Aortic smooth muscle cell (primary cell): Measurements from ENCODE around the genes TEAD3 and ARMC12.

- RRBS, result no CpG with 5 or more reads among the region's 5 CpGs
These were observed 17.1 kb downstream of the PPARD start for GRCh38 chr6:35359327-35359911.

- RRBS, result no CpG with 5 or more reads among the region's 17 CpGs
These were observed 20.8 kb downstream of the PPARD start for GRCh38 chr6:35362667-35364003.

DNA sequence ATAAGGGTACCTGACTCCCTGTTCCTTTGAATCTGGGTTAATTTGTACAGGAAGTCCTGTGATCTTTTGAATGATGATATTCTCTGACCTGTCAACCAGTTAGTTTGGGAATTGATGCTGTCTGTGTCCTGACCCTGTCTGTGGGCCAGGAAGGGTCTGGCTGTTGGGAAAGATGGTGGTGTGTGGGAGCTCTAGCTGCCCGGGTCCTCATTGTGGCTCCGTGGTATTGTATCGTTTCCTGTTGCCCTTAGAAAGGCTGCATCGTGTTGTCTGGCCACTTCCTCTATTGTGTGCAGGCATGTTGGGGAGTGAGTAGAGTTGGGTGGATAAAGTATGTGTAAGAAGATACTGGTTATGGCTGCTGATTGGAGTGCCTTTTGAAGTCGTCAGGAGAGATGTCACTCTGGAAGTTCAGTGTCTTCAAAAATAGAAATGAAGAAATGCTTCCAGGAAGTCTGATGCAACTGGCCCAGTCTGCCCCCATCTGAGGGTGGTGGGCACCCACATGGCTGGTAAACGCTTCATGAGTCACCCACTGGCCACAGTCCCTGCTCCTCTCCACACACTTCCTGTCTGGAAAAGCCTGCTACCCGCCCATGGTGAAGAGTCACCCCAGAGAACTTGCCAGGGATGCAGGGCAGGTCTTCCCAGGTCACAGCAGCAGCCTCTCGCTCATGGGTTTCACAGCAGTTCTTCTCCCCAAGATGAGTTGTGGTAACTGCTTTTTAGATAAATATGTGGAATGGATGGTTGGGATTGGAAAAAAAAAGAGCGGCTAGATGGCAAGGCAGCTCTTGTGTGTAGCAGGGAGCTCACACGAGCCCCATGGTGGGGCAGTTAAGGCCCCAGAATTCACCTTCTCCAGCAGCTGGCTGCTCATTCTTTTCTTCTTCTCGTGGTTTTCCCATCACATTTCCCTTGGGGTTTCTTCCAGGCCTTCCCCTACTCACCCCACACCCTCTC lies 28.0 kb downstream of the PPARD start:
- RRBS, result no CpG with 5 or more reads among the region's 11 CpGs

- RRBS, result no CpG with 5 or more reads among the region's 5 CpGs
These were observed 16.5 kb upstream of the FANCE start for GRCh38 chr6:35435700-35436059.

GRCh38 chr6:35495136-35495695 lies 1.7 kb downstream of the TEAD3 start:
- RRBS, result 23% methylated on average over 1 of the region's 5 CpGs

GRCh38 chr6:35496535-35497119 lies at the start of gene TEAD3:
Gene TEAD3 (minus strand): TSS chr6:35497079.
- RRBS, result 2% methylated on average over 35 of the region's 60 CpGs

DNA sequence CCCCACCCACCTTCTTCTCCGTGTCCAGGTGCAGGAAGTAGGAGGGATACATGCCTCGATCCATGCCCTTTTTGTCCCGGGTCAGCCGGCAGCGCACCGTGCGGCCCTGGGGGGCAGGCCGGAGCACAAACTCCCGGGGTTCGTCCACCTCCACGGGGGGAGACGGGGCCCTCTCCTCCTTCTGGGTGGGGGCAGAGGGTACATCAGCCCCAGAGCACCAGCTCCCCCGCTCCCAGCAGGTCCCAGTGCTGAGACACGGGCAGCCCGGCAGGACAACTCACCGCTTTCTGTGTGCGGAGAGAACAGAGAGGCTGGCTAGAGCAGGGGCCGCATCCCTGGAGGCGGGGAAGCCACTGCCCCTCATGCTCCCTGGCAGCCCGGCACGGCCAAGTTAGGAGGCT lies 6.7 kb downstream of the TULP1 start:
- RRBS, result 23% methylated on average over 6 of the region's 21 CpGs

DNA sequence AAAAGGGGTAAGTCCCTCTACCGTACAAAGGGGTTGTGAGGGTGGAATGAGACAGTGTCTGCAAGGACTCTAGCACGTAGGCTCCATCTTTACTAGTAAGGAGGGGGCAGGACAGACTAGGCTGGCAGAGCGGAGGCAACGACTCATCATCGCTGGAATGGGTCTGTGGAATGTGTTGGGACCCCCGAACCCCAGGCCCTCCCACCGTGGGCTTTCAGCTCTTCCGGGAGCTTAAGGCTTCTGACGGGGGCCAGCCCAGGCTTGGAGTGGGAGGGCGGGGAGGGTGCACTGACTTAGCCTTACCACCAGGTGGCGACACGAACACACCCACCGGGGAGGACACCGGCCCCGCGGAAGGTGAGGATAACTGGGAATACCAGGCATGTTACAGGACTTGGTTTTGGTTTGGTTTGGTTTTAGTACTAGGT lies 10.0 kb upstream of the TULP1 start:
- RRBS, result under 1% methylated on average over 5 of the region's 16 CpGs

GRCh38 chr6:35571399-35572534 lies 59.1 kb upstream of the TULP1 start:
- RRBS, result no CpG with 5 or more reads among the region's 9 CpGs

DNA sequence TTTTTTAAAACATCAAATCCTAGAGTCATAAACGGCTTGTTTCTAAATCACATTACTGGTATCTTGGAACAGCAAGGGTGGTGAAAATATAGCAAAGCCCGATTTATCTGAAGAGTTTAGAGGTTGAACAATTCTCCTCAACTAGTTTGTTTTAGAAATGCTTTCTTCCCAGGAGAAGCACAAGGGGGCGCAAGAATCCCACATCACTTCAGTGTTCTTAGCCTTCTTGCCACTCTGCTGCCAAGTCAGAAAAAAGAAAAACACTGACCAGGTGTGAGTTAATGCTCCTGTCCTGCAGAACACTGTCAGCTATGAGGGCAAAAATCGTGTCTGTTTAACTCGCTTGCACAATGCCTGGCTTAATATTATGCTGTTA lies 71.1 kb upstream of the TULP1 start:
- RRBS, result no CpG with 5 or more reads among the region's 5 CpGs

GRCh38 chr6:35720306-35720922 lies 16.4 kb upstream of the ARMC12 start:
- RRBS, result no CpG with 5 or more reads among the region's 13 CpGs

DNA sequence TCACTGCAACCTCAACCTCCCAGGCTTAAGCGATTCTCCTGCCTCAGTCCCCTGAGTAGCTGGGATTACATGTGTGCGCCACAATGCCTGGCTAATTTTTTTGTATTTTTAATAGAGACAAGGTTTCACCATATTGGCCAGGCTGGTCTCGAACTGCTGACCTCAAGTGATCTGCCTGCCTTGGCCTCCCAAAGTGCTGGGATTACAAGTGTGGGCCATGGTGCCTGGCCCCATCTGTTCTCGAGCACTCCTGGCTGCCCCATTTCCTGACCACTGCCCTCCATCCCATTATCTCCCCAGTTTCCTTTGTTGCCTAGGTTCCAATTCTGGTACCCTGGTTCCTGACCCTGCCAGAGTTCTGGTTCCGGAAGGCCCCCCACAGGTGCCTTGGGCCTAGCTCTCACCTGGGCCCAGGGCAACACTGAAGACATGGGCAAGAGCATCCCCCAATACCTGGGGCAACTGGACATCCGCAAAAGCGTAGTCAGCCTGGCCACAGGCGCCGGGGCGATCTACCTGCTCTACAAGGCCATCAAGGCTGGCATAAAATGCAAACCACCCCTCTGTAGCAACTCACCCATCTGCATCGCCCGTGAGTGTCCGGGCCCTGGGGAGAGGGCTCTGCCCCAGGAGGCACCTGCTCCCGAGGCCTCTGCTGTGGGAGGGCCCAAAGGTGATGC lies at the start of gene ARMC12:
TSS of gene ARMC12 (plus strand) at position 353 of the 680 bp plus-strand sequence.
- RRBS, result 87% methylated on average over 5 of the region's 14 CpGs

GRCh38 chr6:35918952-35919505 lies 1.9 kb downstream of the SRPK1 start:
- RRBS, result no CpG with 5 or more reads among the region's 5 CpGs

DNA sequence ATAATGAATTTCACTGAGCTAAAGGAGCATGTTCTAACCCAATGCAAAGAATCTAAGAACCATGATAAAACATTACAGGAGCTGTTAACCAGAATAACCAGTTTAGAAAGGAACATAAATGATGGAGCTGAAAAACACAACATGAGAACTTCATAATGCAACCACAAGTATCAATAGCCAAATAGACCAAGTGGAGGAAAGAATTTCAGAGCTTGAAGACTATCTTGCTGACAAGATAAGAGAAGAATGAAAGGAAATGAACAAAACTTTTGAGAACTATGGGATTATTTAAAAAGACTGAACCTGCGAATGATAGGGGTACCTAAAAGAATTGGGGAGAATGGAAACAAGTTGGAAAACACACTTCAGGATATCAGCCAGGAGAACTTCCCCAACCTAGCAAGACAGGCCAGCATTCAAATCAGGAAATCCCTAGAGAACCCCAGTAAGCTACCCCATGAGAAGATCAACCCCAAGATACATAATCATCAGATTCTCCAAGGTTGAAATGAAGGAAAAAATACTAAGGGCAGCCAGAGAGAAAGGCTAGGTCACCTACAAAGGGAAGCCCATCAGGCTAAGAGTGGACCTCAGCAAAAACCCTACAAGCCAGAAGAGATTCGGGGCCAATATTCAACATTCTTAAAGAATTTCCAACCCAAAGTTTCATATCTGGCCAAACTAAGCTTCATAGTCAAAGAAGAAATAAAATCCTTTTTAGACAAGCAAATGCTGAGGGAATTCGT lies 45.8 kb upstream of the MAPK13 start:
- RRBS, result no CpG with 5 or more reads among the region's 3 CpGs

DNA sequence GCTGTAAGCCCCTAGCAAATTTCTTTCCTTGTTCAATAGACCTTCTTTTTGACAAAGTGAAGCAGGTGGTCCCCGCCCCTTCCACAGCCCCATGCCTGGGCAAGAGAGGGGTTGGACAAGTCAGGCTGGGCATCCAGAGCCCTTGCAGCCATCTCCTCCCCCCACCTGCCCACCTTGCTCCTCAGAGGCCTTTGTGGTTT lies 1.6 kb upstream of the MAPK13 start:
- RRBS, result no CpG with 5 or more reads among the region's 1 CpG

DNA sequence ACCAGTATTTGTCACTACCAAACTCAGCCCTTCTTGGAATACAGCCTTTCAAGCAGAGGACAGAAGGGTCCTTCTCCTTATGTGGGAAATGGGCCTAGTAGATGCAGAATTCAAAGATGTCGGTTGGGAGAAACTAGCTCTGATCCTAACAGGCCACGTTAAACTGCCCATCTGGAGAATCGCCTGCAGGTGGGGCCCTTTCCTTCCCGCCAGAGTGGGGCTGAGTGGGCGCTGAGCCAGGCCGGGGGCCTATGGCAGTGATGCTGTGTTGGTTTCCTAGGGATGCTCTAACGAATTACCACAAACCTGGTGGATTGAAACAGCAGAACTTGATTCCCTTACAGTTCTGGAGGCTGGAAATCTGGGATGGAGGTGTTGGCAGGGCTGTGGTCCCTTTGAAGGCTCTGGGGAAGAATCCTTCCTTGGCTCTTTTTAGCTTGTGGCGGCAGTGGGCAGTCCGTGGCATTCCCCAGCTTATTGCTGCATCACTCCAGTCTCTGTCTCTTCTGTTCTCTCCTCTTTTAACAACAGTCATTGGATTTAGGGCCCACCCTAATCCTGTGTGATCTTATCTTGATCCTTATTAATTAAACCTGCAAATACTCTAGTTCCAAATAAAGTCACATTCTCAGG lies 9.2 kb downstream of the MAPK13 start:
- RRBS, result no CpG with 5 or more reads among the region's 9 CpGs

DNA sequence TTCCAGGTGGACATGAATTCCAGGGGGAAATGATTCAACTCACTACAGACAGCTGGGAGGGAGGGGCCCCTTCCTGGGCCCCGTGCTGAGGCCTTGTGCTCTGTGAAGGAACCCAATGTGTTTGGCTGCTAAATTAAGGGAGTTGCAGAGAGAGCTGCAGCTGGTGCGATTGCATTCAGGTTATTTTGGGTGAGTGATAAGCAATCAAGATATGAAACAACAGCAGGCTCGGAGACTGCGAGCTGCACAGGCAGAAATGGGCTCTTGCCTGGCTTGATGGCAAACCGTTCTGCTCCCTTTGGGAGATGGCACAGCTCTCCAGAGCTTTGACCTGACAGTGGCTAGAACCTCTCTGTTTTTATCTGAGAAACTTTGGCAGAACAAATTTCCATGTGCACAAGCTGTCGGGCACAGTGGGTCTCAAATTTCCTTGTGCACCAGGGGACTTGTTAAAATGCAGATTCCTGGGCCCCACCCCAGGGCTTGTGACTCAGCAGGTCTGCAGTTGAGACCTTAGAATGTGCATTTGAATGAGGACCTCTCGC lies 9.8 kb downstream of the MAPK13 start:
- RRBS, result no CpG with 5 or more reads among the region's 7 CpGs

DNA sequence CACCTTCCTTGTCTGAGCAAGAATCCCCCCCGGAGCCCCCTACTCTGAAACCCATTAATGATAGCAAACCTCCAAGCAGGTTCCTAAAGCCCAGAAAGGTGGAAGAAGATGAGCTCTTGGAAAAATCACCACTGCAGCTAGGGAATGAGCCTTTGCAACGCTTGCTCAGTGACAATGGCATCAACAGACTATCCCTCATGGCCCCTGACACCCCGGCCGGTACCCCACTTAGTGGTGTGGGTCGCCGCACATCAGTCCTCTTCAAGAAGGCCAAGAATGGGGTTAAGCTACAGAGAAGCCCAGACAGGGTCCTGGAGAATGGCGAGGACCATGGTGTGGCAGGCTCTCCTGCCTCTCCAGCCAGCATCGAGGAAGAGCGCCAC lies 17.4 kb downstream of the BRPF3 start:
- RRBS, result no CpG with 5 or more reads among the region's 9 CpGs

DNA sequence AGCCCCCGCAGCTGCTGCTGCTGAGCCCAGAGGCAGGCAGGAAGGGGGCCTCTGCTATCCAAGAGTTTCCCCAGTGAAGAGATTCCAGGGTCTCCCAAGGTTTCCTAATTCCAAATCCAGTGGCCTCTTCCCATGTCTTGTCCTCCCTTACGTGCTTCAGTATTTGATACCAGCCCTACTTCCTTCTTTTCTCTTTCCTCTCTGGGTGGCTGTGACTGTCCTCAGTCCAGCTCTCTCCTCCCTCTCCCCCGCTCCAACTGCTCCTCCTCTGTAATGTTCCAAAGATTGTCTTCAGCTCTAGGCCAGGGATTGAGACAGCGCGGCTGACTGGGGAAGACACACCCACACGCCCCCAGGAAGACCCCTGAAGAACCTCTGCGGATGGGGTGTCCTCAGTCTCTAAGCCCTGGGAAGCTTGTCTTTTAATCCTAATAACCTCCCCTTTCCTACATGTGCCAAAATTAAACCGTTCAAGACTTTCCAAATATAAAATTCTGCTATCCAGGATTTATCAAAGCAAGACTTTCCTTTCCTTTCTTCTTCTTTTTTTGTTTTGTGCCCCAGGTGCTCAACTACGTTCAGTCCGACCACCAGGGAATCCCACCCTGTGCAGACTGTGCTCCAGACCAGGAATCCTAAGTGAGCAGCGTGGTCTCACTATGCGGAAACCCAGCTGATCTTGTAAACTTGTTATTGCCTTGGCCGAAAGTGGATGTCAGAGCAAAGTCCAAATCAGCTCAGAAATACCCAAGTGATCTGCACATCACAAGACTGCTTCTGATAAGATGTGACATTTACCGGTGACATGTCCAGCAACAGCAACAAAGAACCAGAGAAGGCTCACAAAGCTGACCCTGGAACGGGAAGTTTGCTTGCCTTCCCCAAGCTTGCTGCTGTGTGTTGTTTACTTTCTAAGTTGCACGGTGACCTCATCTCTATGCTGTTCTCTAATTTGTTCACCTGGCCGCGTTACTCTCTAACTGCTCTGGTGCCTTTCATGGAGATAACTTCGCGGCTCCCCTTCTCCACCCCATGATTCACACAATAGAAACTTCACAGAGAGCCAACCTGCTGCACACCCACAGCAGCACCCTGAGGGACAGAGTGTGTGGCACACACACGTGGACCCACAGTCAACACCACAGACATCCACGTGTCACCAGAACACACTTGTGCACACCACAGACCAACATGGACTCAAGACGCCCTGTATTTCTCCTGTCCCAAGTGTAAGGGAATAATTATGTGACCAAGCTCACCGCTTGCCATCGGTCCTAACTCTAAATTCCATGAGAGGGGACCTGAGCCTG lies 2.0 kb downstream of the BNIP5 start:
- RRBS, result no CpG with 5 or more reads among the region's 25 CpGs

DNA sequence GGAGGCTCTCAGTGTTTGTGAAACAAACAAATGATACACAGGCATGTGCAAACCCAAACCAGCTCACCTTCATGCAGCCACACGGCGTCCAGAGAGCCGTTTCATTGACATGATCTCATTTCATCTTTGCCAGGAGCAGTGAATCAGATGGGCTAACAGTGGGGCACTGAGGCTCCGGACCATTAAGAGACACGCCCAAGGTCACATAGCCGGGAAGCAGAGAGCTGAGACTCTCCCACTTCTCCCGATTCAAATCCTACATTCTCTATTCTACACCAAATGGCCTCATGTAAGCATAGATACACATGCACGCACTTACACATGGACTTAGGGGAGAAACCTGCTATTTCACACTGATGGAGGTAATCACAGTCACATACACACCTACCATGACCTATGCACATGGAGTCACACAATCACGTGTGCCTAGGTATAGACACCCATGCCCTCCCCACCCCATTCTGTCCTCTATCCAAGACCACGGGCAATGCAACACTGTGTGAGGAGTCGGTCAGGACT lies 1.0 kb downstream of the BNIP5 start:
- RRBS, result 42% methylated on average over 2 of the region's 11 CpGs